Suprapubic skin (tissue), 4 donors: ENCODE measurements around the gene C6orf120.

- PRO-cap: no peak
- RAMPAGE, long total RNA, 4 experiments: no peak in any of the 4 experiments
Measured at GRCh38 chr6:168270761-168271401, 48.7 kb downstream of the DACT2 start.

- PRO-cap: no peak
- RAMPAGE, long total RNA, 4 experiments: no peak in any of the 4 experiments
Measured at GRCh38 chr6:168280690-168281398, 38.7 kb downstream of the DACT2 start.

GRCh38 chr6:168315430-168316219 lies 4.0 kb downstream of the DACT2 start:
- PRO-cap: no peak
- RAMPAGE, long total RNA, 4 experiments: no peak in any of the 4 experiments

DNA sequence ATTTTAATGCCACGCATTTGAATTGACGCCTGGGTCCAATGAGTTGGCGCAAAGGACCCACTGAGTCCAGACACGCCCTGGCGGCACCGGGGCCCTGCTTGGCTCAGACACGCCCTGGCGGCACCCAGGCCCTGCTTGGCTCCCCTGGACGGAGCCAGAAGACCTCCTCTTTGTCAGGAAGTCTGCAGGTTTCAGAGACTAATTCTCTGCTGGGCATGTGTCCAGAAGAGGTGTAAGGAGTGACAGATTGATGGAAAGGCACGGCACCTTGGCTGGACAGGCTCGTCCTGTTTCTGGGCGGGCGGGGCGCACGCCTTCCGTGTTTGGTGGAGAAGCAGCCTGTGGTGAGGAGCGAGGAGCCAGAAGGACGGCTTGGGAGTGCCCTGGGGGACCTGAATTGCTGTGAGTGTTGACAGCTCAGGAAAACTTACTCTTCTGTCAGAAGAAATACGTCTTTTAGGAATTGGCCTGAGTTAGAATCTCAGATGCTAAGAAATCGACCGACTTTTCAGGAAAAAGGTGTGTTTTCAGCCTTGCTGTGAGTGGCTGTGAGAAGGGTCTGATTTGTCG lies 23.1 kb upstream of the DACT2 start:
- PRO-cap: no peak
- RAMPAGE, long total RNA, 4 experiments: no peak in any of the 4 experiments

DNA sequence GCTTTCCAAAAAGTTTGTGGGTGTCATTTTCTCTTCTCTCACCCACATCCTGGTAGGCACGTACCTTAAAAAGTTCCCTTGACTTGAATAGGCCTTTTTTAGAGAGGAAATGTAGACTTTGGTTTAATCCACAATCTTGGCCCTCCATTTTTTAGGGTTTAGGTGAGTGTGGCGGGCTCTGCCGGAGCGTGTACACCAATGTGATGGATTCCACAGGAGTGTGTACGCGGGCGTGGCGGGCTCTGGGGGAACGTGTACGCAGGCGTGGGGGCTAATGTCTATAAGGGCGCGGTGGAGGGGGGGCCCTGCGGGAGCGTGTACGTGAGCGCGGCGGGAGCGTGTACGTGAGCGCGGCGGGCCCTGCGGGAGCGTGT lies 28.2 kb upstream of the SMOC2 start:
- PRO-cap: no peak
- RAMPAGE, long total RNA, 4 experiments: no peak in any of the 4 experiments

- PRO-cap: no peak
- RAMPAGE, long total RNA, 4 experiments: no peak in any of the 4 experiments
Measured at GRCh38 chr6:168600900-168601594, 160.1 kb downstream of the SMOC2 start.

- PRO-cap: no peak
- RAMPAGE, long total RNA, 4 experiments: no peak in any of the 4 experiments
Measured at GRCh38 chr6:168607463-168608193, 166.6 kb downstream of the SMOC2 start.

DNA sequence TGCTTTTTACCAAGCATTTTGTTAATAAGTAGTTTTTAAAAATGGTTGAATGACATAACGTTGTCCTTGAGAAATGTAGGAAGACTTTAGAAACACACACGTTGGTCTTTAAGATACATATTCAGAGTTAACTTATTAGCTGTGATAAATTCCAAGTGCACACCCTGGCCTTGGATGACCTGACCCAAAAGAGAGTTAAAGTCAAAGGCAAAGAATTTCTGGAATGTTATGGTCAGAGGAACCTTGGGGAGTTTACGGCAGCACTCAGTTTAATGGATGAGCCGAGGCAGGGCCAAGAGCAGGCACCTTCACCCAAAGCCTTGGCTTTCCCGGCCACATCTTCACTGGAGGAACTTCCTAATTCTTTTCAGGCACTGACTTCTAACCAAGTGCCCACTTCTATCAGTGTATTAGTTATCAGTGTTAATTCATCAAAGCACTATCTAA lies 200.5 kb downstream of the SMOC2 start:
- PRO-cap: no peak
- RAMPAGE, long total RNA, 4 experiments: no peak in any of the 4 experiments

DNA sequence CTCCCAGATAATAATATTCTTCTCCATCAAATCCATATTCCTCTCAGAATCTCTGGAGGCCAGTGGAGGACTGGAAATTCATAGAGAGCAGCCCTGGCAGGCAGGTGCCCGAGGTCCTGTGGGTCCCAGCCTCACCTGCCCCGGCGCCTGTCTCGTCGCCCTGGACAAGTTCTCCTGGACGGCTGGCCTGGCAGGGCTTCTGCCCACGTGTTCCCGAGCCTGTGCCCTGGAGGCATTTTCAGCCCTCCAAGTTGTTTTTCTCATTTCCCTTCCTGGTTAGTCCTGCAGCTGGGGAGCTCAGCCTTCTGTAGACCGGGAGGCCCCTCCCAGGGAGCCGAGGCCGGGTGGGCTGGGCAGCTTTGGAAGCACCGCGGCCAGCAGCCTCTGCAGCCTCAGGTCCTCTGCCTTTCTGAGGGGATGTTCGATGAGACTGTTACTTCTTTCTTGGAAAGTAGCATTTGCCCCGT lies 207.2 kb downstream of the SMOC2 start:
- PRO-cap: no peak
- RAMPAGE, long total RNA, 4 experiments: no peak in any of the 4 experiments

DNA sequence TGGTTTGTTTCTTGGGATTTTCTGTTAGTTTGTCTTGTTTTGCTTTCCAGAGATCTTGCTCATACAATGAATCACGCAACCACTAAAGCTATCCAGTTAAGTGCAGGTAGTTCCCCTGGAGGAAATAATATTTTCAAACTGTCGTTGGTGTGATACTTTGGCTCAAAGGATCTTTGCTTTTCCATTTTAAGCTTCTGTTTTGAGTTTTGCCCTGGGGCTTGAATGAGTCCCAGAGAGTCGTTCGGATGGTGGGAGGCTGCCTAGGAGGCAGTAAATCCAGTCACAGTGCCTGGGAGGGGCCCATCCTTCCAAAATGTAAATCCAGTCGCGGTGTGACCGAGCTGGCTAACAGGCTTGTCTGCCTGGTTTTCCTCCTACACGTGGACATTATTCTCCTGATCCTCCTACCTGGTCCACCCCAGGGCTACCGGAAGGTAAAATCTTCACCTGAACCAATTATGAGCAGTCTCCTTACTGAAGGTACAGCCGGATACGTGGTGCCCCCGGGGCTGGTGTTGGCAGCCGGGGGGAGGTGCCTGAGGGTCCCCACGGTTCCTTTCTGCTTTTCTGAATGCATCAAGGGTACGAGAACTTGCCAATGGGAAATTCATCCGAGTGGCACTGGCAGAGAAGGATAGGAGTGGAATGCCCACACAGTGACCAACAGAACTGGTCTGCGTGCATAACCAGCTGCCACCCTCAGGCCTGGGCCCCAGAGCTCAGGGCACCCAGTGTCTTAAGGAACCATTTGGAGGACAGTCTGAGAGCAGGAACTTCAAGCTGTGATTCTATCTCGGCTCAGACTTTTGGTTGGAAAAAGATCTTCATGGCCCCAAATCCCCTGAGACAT lies 226.1 kb downstream of the SMOC2 start:
- PRO-cap: no peak
- RAMPAGE, long total RNA, 4 experiments: no peak in any of the 4 experiments

- PRO-cap: no peak
- RAMPAGE, long total RNA, 4 experiments: no peak in any of the 4 experiments
Measured at GRCh38 chr6:168895554-168896054, 358.0 kb downstream of the THBS2 start.

DNA sequence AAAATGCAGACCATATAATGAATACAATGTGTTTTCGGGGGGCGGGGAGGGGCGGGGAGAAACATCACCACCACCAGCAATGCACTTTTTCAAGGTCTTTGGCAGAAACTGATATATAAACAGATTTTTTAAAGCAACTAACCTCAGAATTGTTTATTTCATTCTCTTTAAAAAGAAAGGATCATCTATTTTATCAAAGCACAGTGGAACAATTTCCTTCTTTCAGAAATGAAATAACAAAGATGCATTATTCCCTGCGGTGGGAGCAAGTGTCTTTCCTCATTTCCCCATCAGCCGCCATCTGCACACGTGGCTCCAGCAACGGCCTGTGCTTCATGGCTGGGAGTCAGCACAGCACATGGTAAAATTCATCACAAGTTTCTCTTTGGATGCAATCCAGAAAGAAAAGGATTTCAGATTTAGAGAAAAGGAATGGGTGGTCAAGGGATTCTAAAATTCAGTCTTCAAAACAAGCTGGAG lies 107.8 kb downstream of the THBS2 start:
- PRO-cap: no peak
- RAMPAGE, long total RNA, 4 experiments: no peak in any of the 4 experiments

DNA sequence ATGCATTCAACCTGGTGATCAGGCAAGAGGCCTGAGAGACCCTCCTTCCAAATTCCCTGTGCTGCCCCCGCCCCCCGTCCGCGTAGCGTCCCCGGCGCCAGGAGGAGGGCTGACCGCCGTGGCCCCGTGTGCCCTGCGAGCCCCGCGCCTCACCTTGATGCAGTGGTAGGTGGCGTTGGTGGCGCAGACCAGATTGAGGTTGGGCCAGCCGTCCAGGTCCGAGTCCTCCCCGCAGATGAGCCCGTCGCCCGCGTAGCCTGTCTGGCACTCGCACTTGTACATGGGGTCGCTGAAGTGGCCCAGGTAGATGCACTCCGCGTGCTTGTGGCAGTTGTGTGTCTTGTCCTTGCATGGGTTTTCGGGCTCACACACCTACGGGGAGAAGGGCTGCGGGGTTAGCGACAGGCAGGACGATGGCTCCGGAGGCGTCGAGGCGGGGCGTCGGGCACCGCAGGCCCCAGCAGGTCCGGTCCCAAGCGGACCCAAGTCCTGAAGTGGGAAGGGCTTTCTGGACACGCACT lies 21.8 kb downstream of the THBS2 start:
- PRO-cap: no peak
- RAMPAGE, long total RNA, 4 experiments: no peak in any of the 4 experiments

GRCh38 chr6:169252752-169253637 lies 651 bp downstream of the THBS2 start:
- PRO-cap: no peak
- RAMPAGE, long total RNA, 4 experiments: no peak in any of the 4 experiments

DNA sequence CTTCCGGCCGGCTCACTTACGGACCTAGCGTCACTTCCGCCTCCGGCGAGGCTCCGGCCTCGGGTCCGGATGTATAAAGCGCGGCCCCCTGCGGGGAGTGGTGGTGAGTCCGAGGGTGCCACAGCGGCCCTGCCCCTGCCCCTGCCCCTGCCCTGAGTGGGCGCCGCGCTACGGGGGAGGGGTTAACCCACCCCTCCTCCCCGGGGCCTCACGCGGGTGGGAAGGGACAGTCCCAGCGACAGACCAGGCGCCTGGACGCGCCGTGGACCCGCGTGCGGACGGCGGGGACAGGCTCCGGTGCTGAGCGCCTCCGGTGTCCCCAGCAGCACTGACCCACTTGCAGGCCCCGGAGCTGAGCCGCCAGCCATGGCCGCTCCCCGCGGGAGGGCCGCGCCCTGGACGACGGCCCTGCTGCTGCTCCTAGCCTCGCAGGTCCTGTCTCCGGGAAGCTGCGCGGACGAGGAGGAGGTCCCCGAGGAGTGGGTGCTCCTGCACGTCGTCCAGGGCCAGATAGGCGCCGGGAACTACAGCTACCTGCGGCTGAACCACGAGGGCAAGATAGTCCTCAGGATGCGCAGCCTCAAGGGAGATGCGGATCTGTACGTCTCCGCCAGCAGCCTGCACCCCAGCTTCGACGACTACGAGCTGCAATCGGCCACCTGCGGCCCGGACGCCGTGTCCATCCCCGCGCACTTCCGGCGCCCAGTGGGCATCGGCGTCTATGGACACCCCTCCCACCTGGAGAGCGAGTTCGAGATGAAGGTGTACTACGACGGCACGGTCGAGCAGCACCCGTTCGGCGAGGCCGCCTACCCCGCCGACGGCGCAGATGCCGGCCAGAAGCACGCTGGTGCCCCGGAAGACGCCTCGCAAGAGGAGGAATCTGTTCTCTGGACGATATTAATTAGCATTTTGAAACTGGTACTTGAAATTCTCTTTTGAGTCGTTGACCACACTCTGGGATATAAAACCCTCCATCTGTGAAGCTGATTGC lies at the start of gene C6orf120:
C6orf120 (plus strand) TSS at position 33 of the 994 bp plus-strand sequence.
- PRO-cap: bidirectional peak, plus-strand start at position 45 of the sequence, minus-strand start outside the sequence
- RAMPAGE, long total RNA, 4 experiments: start-site peak on the plus strand in 3 of 4 experiments, centred at positions 45 to 687 of the sequence, 5 to 43 reads per replicate; start-site peak on the minus strand in 1 of 4 experiments, centred at position 696 of the sequence, 9 reads per replicate

GRCh38 chr6:169703088-169703534 lies 1.2 kb downstream of the C6orf120 start:
- PRO-cap: no peak
- RAMPAGE, long total RNA, 4 experiments: start-site peak on the plus strand in 1 of 4 experiments, at chr6:169703383-169703474 at its widest, 8 reads per replicate

DNA sequence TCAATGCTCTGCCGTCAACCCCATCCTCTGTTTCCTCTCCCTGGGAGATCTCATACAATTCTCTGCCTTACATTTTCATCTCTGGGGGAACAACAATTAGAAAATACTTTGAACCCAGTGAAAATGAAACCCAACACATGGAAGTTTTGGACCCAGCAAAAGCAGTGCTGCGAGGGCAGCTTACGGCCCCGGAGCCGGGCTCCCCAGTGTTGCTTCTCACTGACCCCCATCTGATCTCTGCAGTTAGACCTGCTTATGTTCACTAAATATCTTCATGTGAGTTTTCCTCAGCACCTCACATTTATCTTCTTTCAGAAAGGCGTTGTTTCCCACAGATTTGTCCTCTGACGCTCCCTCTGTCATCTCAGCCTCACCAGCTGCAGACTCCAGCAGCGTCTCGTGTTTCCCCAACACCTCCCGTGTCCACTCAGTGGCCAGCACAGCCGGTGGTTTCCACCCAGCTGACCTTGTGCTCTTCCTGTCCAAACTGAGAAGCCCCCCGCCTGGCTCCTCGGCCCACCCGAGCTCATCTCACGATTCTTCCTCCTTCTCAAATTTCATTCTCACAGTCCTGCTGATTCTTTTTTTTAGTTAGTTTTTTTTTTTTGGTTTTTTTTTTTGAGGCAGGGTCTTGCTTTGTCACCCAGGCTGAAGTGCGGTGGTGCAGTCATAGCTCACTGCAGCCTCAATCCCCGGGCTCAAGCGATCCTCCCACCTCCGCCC lies 12.4 kb downstream of the ERMARD start:
- PRO-cap: no peak
- RAMPAGE, long total RNA, 4 experiments: no peak in any of the 4 experiments

GRCh38 chr6:169921910-169922148 lies 170.4 kb downstream of the ERMARD start:
- PRO-cap: no peak
- RAMPAGE, long total RNA, 4 experiments: no peak in any of the 4 experiments

- PRO-cap: no peak
- RAMPAGE, long total RNA, 4 experiments: no peak in any of the 4 experiments
Measured at GRCh38 chr6:169958804-169959707, 207.6 kb downstream of the ERMARD start.

DNA sequence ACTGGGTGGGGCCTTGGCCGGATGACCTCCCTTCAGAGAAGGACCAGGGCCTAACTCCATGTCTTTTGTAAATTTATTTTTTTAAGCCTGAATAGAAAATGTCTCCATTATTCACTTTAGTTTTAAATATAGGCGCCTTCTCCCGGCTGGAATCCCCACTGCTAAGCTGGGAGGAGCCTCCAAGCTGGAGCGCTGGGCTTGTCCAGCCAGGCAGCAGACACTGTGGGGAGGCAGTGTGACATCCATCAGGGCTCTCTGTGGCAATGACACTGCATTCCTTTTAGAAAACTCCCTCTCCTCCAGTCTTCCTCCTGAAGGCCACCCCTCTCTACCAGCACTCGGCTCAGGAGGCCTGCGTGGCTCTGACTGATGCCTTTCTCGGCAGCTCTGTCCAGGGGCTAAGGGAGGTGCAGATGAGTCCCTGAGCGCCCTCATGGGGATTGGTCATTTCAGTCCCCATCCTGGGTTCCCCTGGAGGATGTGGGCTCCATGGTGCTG lies 209.4 kb downstream of the ERMARD start:
- PRO-cap: no peak
- RAMPAGE, long total RNA, 4 experiments: no peak in any of the 4 experiments